Pericardium fibroblast (primary cell): ENCODE data around the genes ETFA, SCAPER and LINGO1.

- RAMPAGE, long total RNA, result no peak
These were observed 8.6 kb downstream of the MAN2C1 start for GRCh38 chr15:75359554-75360398.

DNA sequence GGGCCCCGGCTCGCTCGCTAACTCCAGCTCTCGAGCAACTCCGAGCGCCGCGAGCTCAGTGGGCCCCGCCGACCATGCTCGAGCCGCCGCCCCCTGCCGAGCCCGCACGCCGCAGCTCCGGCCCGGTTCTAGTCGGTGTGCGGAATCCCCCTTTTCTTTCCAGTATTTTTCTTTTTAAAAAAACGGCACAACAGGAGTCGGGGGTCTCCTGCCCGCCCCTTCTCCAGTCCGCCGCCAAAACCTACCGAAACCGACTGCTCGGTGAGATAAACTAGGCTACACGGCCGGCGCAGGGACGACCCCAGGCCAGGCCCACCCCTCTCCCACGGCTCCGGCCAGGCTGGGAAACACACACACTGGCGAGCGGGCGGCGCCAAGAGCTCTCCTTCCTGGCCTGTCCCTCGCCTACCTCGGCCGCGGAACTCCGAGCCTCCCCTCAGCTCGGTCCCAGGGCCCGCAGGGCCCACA, 3.8 kb upstream of the SIN3A start:
- RAMPAGE, long total RNA, result no peak

DNA sequence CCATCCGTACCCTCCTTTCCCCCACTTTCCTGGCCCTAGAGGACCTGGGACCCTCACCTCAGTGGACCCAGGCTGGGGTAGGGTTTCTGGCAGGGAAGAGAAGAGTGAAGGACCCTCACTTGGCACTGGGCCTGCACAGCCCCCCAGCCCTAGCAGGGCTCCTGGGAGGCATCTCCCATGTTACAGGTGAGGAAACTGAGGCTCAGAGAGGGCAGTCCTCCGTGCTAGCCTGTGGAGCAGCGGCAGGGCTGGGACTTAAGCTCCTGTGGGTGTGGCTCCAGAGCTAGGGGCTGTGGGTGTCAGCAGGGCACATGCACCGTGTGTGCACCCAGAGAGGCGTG, 12.8 kb downstream of the CSPG4 start:
- RAMPAGE, long total RNA, result no peak

DNA sequence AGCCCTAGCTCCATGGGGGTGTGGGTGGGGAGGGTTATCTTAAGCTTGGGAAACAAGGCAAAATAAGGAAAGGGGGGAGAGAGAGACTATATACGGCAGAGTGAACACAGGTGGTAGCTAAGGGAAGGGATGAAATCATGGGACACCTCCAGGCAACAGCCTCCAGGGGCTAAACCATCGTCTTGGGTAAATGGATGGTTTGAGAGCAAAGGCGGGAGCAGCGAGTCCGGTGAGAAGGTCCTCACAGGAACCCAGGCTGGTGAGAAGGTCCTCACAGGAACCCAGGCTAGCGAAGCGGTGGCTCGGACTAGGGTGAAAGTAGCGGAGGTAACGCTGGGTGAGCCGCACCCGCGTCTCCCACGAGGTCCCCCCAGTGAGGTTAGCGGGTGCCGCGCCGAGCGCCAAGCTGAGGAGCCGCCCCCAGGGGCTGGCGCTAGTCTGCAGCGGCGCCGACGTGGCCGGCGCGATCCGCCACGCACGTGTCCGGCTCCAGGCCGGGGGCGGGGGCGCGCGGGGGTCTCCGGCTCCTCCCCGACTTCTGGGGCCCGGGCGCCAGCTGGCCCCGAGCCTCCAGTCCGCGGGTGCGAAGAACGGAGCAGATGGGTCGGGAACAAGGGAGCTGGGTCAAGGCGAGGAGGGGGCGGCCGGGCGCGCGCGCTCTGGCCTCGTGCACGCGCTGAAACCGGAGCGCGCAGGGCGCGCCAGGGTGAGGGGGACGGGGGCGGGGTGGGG, 441 bp upstream of the UBE2Q2 start:
- RAMPAGE, long total RNA, result no peak

- RAMPAGE, long total RNA, result no peak
These were observed 1.2 kb downstream of the UBE2Q2 start for GRCh38 chr15:75844356-75844984.

DNA sequence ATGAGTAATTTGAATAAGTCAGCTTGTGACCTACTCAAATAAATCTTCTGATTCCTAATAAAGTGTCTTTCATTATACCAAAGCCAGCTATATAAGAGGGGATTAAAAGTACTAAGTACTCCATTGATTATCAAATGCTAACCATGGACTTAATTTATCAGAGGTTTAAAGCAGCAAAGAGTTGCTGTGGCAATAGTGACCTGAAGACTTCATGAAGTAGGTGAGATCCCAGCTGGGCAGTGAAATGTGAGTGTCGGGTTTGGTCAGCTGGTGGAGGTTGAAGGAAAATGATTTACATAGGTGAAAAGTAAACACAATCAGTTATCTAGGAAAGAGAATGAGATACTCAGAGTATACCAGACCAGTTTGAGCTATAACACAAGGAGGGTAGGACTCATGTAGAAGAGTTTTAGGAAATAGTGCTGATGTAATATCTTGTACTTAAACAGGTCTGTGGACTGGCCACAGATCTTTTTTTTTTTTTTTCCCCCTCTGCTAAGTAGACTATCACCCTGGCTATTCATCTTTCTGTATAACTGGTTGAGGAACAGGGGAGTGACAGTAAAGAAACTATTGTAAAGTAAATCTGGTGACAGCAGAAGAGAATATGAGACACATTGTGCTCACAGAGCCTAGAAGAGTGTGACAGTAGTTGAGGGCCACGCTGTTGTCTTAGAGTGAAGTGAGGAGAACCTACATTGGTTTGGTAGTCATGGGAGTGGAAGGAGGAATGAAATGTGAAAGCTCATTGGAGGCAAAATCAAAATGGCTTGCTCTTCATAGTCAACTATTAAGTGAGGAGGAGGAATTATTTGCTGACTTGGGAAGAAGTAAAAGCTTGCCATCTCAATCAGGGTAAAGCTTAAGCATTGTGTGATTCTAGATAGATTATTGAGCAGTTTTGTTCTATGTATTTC, 16.3 kb upstream of the FBXO22 start:
- RAMPAGE, long total RNA, result no peak

DNA sequence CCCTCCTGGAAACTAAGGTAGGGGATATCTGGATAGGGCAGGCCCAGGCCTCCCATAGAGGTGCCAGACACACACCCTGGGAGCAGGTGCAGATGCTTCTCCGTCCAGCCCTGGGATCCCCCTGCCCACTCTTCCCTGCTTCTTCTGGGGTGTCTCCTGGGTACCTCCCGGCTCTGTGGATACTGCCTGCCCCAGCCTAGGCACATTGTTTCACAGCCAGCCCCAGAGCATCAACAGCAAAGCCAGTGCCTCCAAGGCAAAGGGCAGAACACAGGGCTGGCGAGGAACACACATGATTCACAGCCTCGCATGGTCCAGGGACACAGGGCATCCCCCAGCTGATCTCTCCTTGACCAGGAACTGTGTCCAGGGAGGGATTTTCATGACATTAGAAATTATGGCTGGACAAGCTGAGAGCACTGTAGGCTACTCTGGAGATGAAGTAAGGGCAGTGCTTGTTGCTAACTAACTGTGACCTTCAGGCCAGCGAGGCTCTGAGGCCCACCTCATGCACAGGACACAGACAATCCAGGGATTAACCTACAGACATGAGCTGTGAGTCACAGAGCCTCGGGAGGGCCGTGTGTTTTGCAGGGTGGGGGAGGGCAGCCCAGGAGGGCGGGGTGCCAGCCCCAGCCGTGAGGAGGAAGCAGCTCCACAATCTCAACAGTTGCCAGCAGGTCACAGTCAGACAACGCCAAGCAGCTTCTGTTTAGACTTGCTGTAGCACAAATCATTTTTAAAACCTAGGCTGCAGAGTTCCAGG, 115.0 kb downstream of the ETFA start:
- RAMPAGE, long total RNA, result no peak

DNA sequence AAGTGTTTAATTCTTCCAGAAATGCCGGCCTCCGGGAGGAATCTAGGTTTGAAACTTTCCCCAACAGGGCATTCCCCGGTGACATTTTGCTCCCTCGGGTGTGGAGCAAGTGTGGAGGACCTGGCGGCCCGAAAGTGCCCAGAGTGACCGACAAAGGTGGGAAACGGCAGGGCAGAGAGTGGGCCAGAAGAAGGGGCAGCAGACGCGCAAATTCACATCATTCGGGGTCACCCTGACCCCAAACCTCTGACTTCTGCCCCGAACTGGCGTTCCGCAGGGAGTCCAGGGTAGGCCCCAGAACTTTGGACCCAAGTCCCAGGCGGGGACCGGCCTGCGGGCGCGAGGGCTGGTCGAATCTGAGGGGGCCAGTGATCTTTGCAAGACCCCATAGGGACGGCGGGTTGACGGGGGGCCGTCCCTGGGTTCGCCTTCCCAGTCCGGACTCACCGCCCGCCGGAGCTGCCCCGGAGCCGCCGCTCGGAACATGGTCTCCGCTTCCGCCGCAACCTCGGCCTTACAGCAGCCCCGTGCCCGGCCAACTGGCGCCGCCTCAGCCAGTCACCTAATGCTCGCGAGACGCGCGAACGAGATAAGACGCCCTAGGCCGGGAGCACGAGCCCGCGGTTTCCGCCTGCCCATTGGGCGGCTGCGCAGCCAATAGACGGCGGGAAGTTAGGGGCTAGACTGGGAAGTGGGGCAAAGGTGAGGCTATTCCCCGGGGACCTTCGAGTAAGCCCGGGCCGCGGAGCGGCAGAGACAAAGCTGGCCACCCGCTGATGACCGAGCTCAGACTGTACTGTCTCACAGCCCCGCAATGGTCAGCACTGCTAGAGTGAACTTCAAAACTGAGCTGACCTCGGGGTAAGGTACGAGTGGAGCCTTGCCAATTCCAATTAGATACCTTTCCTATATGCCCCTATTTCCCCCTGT, at the start of gene ETFA:
Gene ETFA, minus strand, starts transcription at position 567 of the 930 bp plus-strand sequence.
- RAMPAGE, long total RNA, result start-site peak on the minus strand centred at position 534 of the sequence, 83 bp wide, 543 and 489 reads in 2 replicates

DNA sequence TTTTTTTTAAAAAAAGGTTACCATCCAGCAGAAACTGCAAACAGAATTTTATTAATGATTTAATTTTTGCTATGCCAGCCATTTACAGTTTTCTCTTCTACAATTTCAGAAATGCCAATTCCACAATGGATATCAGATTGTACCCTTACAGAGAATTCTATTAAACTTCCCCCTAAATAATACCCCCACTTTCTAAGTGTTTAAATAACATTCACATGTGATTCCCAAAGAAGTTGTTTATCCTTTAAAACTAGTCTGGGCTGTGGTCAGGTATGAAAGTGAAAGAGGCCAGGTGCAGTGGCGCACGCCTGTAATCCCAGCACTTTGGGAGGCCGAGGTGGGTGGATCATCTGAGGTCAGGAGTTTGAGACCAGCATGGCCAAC, 2.7 kb downstream of the SCAPER start:
- RAMPAGE, long total RNA, result no peak

DNA sequence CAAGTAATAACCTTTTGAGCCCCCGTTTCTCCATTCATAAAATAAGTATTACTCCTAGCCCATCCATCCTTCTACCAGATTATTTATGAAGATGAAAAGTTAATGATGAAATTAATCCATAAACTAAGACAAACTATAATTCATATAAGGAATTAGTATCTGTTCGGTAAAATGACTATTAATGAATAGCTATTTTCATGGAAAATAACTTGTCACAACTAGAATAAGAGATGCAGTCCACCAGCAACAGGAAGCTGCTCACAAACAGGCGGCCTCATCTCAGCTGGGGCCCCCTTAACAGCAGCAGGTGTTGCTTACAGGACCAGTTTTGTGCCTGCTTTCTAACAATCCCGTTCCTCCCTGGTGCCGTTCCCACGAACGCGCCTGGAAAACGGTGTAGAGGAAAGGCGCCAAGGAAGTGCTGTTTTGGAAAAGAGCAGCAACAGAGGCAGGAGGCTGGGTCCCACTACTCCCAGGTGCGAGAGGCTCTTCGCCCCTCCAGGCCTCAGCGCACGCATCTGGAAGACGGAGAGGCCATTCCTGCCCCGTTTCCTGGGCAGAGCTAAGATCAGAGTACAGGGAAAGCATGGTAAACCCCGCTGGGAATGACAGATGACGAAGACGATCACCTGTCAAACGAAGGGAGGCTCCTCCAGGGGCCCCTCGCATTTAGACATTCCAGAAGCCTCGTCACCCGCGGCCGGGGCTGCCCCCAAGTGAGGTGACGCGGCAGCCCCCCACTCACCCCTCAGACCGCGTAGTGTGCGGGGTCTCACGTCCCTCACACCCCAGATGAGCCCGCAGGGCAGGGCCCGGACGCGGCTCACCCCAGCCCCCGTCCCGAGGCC, 686 bp downstream of the SCAPER start:
- RAMPAGE, long total RNA, result no peak

- RAMPAGE, long total RNA, result start-site peak on the minus strand at chr15:76905340-76905356, 94 and 35 reads in 2 replicates
These were observed at the start of gene SCAPER for GRCh38 chr15:76905078-76905709. TSS of gene SCAPER (minus strand) at chr15:76905340.

- RAMPAGE, long total RNA, result no peak
These were observed 30.8 kb upstream of the PSTPIP1 start for GRCh38 chr15:76964155-76964537.

GRCh38 chr15:76998678-76999169, 3.8 kb downstream of the PSTPIP1 start:
- RAMPAGE, long total RNA, result no peak

DNA sequence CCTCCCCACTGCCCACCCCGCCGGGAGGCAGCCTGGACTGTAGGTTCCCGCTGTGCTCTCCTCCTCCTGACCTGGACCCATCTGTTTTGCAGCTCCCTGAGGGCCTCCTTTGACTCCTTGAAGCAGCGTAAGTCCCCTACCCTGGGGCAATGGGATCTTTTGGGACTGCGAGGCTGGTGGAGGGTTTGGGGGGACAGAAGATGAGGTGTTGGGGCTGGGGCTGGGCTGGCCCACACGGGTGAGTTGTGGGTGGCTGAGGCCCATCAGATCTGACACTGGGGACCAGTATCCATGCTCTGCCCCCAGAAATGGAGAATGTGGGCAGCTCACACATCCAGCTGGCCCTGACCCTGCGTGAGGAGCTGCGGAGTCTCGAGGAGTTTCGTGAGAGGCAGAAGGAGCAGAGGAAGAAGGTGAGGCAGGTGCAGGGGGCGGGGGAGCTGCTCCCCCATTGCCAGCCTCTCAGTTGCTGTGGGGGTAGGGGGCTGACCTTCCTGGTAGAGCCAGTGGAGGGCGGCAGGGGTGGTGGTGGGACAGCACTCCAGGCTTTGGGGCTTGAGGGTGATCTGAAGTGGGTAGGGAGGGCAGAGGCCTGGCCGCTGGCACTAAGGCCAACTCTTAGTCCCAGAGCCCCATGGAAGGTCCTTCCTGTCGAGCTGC, 30.4 kb downstream of the PSTPIP1 start:
- RAMPAGE, long total RNA, result no peak

DNA sequence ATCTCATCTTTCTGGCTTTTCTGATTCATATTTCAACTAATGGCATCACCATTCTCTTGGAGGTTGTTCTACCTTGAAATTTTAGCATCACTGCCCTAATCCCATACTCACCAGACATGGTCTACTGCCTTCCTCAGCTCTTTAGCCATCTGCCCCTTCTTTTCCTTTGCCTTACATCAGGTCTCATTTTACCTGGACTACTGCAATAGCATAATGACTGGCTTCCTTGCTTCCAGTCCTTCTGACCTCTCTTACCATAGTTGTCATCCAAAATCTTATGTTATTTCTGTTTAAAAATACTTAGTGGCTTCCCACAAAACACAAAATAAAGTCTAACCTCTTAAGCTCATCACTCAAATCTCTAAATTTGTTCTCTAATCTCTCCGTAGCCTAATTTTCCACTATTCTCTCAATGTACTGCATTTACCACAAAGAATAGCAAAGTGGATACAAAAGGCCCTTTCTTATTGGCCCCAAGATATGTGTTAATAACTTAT, 53.6 kb upstream of the TSPAN3 start:
- RAMPAGE, long total RNA, result no peak

- RAMPAGE, long total RNA, result no peak
These were observed 90.2 kb upstream of the TSPAN3 start for GRCh38 chr15:77161061-77161554.

DNA sequence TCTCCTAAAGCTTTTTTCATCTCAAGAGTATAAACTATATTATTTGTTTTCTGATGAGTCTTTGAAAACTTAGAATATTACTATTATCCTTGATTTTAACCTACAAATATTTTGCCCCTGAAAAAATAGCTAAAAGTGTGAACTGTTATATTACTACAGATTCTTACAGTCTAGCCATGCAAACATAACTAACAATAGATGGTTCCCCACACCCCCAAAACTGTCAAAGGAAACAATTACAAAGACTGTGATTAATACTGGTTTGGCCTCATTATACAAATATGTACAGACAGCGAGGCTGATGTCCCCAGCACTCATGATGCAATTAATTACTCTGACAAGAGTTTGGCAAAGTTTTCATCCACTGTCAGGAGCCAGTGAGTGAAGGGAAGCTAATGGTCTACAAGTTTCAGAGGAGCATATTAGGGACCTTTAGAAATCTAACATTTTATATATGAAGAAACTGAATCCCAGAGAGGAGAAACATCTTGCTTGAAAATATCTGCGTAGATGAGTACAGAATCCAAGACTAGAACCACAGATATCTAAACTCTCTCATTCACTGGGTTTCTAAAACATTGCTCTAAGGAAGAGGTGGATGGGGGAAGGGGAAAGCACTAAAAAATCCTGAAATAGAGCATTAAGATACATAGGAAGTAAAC, 61.0 kb downstream of the HMG20A start:
- RAMPAGE, long total RNA, result no peak

DNA sequence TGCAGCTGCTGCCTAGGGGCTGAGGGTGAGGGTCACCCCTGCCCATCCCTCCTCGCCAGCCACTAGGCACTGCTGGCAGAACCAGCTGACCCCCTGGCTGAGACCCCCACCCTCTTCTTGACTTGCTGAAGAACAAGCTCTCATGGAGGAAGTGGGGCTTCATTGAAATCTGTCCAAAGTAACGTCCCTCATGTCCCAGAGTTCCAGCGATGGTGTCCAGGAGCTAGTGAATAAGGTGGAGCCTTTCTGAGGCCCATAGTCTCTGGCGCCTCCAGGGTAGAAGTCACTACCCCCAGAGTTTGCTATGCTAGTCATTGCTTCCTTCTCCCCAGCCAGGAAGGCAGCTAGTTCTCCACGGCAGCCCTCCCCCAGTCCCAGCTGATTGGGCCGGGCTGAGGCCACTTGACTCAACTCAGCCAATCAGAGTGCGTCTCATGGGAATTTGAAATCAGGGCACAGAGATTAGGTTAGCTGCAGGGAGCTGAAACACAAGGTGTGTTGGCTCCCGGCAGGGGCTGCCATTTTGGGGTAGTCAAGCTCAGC, 33.0 kb downstream of the LINGO1 start:
- RAMPAGE, long total RNA, result no peak

GRCh38 chr15:77632577-77633448, at the start of gene LINGO1:
TSS of gene LINGO1 (minus strand) at chr15:77632912.
- RAMPAGE, long total RNA, result no peak

DNA sequence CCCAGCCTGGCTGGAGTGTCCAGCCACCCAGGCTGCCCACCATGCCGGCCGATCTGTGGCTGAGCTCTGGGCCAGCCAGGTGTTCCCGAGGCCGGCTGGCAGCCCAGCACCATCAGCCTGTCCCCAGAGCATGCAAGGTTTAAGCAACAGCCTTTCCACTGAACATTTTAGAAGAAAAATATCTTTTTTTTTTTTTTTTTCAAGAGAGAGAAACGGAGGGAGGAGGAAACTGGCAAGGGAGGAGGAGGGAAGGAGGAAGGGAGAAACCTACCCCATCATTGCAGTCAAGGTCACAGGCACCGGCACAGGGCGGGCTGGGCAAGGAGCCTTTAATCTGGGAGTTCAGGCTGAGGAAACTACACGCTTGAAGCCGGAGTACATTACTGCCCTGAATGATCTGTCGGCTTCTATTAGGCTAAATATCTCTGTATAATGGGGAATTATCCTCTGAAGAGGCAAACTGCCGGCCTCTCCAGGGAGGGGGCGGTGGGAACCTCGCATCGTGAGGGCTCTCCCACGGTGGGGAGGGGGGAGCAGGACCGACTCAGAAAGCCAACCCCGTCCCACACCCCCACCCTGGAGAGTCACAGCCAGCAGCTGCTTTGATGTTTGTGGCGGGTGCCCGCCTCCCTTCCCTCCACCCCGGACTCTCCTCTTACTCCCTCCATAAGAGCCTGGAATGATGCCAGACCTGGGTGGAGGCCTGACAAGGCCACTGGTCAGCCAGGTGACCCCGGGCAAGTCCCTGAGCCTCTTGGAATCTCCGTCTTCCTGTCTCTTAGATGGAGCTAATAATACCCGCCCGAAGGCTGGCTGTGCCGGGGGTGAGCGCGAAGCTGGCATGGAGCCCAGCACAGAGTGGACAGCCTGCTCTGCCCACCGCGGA, 63.2 kb upstream of the LINGO1 start:
- RAMPAGE, long total RNA, result no peak